Measurements from ENCODE around the genes PRLH, LRRFIP1 and HES6.

- PRO-cap: no peak
- CAGE, long polyA plus RNA: no peak
Measured at GRCh38 chr2:237410642-237411703, 3.0 kb downstream of the COL6A3 start.

- PRO-cap: no peak
- CAGE, long polyA plus RNA: no peak
Measured at GRCh38 chr2:237446031-237446611, 32.2 kb upstream of the COL6A3 start.

DNA sequence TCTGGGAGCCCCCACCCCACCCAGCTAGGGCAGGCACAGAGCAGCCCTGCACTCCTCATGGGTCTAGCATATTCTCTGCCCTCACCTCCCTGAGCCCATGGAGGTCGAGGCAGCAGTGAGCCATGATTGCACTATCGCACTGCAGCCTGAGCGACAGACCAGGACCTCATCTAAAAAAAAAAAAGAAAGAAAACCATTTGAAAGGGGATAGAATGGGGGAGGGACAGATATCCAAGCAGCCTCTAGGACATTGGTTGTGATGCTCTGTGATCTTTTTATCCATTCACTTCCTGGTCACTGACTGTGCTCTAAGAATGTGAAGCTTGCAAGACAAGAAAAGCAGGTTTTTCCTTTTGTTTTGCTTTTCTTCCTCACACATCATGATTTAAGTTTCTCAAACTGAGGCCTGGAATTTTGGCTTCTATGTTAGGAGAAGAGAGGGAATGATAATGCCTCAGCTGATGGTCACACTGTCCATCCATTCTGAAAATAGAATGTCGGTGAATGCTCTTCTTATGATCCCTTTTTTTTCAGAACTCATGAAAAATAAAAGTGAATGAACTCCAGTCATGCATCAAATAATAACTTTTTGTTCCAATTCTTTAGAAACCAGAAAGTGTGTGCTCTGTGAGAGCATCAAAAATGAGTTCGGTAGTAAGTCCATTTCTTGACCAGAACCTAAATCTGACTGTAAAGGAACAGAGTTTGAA, 3.3 kb downstream of the MLPH start:
- PRO-cap: no peak
- CAGE, long polyA plus RNA: no peak

DNA sequence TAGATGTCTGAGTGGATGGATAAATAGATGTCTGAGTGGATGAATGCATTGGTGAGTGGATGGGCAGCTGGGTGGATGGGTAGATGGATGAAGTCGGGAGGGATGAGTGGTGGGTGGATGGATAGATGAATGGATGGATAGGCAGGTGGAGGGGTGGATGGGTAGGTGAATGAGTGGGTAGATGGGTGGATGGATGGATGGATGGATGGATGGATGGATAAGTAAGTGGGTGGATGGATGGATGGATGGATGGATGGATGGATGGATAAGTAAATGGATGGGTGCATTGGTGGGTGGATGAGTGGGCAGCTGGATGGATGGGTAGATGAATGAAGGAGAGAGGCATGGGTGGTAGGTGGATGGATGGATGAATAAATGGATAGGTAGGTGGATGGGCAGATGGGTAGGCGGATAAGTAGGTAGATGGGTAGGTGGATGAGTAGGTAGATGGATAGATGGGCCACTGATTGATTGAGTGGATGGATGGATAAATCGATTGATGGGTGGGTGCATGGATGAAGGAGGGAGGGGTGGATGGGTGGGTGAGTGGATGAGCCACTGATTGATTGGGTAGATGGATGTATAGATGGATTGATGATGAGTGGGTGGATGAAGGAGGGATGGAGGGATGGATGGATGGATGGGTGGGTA, 30.6 kb downstream of the MLPH start:
- PRO-cap: no peak
- CAGE, long polyA plus RNA: no peak

GRCh38 chr2:237520083-237520875, 33.2 kb downstream of the MLPH start:
- PRO-cap: no peak
- CAGE, long polyA plus RNA: no peak

GRCh38 chr2:237538455-237538654, 28.0 kb upstream of the PRLH start:
- PRO-cap: no peak
- CAGE, long polyA plus RNA: no peak

- PRO-cap: no peak
- CAGE, long polyA plus RNA: no peak
Measured at GRCh38 chr2:237540271-237540765, 26.1 kb upstream of the PRLH start.

DNA sequence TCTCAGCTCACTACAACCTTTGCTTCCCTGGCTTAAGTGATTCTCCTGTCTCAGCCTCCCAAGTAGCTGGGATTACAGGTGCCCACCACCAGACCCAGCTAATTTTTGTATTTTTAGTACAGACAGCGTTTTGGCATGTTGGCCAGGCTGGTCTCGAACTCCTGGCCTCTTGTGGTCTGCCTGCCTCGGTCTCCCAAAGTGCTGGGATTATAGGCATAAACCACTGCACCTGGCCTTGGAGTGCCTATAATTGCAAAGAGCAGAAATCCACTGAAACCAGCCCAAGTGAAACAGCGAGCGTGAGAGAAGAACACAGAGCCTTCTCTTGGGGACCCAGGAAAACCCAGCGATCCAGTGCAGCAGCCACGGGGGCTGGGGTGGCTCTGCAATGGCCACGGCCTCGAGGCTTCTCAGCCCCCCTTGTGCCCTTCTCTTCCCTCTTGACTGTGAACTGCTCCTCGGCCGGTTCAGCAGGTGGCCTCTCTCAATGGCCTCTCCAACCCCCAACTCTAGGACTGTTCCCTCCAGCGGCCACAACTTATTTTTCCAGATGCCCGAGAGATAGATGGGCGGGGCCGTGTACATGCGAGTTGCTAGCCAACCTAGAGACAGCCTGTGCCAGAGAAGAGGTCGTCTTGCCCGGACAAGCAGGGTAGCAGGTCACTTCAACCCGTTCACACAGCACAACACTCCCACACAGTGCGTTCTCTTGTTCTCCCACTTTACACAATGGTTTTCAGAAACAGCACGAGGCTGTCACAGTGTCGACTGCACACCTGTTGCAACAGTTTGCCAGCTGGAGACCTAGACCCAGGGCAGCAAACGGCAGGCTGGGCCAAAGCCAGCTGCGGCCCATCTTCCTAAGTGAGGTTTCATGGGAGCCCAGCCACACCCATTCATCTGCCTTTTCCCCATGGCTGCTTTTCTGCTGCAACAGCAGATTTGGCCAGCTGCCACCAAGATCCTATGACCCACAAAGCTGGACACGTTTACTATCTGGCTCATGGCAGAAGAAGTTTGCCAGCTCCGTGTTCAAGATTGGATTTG, 7.5 kb upstream of the PRLH start:
- PRO-cap: no peak
- CAGE, long polyA plus RNA: no peak

GRCh38 chr2:237566426-237566696, at the start of gene PRLH:
Gene PRLH, plus strand, starts transcription at chr2:237566574.
- PRO-cap: no peak
- CAGE, long polyA plus RNA: no peak

DNA sequence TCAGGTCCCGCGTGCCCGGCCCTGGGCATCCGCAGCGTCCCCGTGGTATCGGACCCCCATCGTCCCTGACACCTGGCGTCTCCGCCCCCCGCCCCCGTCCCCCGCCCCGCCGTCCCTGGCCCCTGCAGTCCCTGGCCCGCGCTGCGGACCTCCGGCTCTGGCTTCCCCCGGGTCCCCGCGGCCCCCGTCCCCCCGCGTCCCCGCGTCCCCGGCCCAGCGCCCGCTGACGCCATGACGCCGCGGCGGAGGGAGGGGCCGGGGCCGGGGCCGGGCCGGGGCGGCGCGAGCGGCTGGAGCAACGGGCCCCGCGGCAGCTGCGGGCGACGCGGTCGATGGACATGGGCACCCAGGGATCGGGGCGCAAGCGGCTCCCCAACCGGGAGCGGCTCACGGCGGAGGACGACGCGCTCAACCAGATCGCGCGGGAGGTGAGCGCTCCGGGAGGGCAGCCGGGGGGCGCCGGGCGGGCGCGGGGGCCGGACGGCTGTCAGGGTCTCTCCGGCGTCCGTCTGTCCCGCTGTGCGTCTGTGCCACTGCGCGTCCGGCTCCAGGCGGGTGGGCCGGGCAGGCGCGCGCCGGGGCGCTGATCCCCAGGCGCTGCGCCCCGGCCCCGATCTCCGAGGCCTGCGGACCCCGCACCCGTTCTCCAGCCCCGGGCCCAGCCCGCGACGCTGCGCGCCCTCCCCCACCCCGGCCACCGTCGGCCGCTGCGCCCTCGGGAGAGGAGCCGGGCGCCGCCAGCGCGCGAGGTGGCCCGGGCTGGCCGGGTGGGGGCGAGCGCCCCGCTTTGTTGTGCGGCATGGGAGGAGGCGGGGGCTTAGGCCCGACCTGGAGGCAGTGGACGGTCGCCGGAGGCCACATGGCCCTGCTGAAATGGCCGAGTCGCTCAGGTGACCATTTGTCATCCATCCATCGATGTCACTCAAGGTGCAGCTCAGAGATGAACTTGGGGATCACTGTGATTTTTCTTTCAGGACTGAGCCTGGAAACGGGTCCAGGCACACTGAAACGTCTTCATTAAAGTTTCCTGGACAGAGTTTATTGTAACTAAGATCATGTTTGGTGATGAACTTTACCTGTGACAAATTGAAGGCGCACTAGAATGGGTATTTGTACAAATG, at the start of gene LRRFIP1:
Gene LRRFIP1, plus strand, starts transcription at position 275 of the 1,121 bp plus-strand sequence.
- PRO-cap: bidirectional peak, plus-strand start at position 301 of the sequence, minus-strand start at position 186 of the sequence
- CAGE, long polyA plus RNA: no peak

DNA sequence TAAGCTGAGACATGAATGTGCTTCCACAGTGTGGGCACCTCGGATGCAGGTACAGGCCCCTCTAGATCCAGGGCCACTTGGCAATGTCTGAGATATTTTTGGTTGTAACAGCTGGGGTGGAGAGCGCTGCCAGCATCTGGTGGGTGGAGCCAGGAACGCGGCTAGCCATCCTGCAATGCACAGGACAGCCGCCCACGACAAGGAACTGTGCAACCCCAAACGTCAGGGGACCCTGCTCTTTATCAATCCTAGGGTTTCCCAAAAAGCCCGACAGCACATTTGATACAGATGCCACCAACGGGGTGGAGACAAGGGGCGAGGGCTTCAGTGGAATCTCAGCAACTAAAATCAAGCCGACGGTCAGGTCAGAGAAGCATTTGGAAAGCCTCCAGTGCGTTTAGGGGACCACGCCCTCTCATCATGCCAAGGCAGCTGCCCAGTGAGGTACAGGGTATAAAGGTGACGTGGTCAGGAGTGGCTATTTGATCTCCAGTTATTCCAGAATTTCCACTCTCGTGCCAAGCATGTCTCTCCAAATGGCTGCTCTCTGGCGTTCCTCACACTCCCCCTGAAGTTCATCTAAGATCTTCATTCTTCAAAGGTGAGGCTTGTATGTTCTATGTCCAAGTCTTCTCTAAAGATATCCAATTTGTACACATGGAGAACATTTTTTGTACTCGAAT, 55.6 kb downstream of the LRRFIP1 start:
- PRO-cap: no peak
- CAGE, long polyA plus RNA: no peak

DNA sequence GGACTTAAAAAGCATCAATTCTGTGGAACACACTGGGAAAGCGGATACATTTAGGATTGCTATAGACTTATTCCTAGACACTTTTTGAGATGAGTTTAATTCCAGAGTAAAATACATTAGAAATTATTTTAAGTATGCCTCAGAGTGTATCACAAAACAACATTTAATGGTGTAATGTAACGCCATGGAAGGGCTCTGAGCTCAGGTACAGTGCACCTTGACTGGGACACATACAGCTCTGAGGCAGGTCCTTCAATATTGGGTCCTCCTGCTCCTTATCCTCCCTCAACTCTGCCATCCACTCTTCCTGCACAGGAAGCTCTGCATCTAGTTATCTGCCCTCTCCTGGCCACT, 57.8 kb downstream of the LRRFIP1 start:
- PRO-cap: no peak
- CAGE, long polyA plus RNA: no peak

DNA sequence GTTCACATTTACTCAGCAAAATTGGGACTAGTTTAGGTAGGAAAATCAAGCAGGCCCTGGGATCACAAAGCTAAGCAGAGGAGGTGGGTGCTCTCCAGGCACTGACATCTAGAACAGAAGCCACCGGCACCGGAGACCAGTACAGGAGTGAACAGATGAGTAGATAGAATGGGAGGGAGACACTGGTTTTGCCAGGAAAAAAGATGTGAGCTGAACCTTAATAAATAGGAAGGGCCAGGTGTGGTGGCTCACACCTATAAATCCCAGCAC, 68.2 kb upstream of the RBM44 start:
- PRO-cap: no peak
- CAGE, long polyA plus RNA: no peak

DNA sequence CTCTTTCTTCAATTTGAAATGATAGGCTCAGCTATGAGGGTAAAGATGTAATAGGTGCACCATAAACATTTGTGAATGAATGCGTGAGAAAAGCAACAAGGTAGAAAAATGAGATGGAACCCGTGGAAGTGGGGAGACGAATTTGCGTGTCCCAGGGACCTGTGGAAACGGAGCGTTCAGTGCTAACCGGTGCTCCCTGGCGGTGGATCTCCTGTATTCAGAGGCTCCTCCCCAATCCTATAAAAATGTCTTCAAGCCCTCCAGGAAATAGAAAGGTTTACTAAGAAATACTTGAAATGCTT, 62.9 kb upstream of the RBM44 start:
- PRO-cap: no peak
- CAGE, long polyA plus RNA: no peak

DNA sequence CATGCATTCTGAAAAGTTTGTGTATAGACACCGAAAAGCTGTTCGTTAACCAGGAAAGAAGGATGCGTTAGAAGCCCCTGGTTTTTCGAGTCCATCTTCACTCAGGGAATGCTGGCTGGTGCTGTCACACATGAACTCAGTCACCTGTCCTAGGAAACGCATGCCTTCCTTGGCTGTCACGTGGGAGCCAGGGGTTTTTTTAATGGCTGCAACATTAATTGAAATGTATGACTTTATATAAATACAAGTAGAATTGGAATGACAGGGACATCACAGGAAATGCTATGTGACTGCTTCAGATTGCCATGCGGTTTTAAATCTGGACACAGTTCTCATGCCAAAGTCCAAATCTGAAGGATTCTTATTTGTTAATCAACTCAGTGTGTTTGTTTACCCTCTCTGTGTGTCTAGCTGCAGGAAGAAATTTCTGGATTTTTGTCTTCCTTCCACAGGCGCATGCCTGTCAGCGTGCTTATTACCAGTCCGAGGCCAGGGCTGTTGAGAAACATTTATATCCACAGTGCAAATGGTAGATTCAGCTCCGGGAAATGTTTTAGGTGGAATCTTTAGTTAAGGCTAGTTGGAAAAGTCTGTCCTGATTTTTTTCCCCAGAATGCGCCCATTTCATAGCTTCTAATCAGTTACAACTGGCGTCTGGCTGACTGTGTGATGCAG, 2.6 kb downstream of the RAMP1 start:
- PRO-cap: no peak
- CAGE, long polyA plus RNA: no peak

GRCh38 chr2:237898367-237899179, 39.1 kb downstream of the RAMP1 start:
- PRO-cap: no peak
- CAGE, long polyA plus RNA: no peak

DNA sequence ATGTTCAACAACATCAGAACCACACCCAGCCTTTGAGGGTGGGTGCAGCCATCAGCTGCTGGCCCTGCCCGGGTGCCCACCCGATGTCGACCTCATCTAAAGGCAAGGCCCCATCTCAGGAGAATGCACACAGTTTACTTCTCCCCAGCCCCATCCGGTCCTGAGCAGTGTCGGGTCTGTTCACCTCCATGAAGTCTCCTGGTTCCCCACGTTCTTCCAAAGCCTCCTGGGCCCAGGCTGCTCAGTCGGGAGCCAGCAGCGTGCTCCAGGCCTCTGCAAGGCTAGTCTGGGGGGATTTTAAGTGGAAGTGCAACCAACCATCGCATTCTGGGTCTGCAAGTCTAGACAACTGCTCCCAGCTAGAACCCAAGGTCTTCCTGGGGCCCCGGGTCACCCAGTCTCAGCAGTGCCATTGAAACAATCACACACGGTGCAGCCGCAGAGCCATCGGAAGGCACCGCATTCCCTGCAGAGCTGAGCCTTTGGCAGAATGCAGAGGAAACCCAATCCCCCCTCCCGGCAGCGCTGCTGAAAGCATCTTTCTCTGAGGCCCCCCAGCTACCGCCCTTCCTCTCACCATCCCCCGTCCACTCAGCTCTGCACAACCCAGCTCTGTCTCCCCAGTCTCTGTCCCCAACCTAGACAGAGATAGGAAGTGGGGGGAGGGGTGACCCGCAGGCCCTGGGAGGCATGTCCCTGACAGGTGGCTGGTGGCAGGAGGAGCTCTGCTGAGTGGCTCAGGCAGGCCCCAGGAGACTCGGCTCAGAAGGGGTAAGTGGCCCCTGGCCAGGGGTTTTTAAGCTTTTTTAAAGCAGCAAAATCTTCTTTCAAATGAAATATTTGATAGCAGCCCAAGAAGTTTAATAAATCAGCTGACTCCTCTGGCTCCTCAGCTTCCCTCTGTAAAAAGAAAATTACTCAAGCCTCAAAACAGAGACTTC, 8.6 kb downstream of the ESPNL start:
- PRO-cap: unidirectional peak, plus-strand start at position 397 of the sequence
- CAGE, long polyA plus RNA: no peak

DNA sequence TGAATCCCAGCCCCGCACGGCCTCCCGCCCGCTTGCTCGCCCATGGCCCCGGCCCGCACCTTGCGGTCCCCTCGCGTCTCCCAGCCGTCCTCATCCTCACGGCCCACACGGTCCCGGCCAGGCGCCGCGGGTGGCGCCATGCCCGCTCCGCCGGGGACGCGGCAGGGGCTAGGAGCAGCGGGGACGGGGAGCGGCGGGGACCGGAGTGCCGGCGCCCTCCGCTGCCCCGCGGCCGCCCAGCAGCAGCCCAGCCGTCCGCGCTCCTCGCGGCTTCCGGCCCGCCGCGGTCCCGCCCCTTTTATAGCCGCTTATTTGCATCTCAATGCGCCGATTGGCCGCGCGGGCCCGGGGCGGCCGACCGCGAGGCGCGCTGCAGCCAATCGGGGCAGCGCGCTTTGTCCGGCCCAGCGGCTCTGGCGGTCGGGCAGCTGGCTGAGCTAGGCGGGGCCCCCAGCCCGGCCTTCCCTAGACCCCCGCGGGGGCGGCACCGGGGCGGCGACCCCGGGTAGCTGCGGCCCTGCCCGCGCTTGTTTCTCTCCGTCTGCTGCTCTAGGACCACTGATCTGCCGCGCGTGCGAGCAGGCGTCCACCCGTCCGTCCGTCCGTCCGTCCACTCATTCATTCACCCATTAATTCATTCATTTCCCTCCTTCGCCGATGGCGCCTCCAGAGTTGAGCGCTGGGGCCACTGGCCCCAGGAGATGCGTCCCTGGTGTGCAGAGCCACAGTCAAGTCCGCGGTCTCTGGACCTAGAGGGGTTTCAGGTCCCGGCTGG, at the start of gene HES6:
Gene HES6, minus strand, starts transcription at position 273 of the 775 bp plus-strand sequence.
- PRO-cap: unidirectional peak, minus-strand start at position 254 of the sequence; unidirectional peak, minus-strand start at position 273 of the sequence
- CAGE, long polyA plus RNA: no peak

DNA sequence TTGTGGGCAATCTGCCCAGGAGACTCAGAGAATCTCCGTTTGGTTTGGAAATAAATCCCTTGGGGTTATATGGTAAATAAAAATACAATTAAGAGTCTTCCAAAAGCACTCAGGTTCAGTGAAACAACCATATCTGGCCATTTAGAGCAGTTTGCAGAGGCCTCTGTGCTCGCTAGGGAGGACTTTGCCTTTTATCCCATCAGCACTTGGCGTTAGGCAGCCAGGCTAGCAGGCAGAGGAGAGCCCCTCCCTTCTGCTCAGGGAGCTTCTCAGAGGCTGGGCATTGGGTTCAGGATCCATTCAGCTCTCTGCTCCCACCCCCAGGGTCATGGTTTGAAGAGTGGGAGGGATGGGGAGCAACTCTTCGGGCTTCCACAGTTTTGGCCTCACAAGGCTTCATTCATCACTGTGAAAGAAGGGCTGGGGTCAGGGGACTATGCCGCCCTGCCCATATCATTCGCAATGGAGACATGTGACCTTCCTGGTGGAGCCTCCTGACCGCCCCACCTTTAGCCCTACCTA, 3.3 kb upstream of the HES6 start:
- PRO-cap: no peak
- CAGE, long polyA plus RNA: no peak

DNA sequence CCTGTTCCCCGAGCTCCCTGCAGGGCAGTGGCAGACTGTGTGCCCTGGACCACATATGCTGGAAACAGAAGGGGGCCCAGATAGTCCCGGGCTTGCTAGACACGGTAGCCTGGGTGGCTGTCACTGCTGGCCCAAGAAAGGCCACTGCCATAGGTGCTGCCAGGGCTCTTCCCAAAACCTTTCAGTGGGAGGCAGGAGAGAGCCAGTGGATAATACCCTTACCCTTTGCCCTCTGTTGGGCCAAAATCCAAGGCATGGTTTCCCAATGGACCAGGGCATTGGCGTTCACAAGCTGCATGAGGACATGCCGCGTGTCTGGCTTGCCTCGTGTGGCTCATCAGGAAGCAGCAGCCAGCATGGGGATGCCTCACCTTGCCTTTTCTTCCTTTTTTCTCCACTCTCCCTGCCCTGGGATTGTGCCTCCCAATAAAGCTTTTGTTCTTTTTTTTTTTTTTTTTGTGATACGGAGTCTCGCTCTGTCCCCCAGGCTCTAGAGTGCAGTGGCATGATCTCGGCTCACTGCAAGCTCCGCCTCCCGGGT, 9.3 kb upstream of the PER2 start:
- PRO-cap: no peak
- CAGE, long polyA plus RNA: no peak

All from B cell (primary cell).